ENCODE measurements around a stretch of chr6.

DNA sequence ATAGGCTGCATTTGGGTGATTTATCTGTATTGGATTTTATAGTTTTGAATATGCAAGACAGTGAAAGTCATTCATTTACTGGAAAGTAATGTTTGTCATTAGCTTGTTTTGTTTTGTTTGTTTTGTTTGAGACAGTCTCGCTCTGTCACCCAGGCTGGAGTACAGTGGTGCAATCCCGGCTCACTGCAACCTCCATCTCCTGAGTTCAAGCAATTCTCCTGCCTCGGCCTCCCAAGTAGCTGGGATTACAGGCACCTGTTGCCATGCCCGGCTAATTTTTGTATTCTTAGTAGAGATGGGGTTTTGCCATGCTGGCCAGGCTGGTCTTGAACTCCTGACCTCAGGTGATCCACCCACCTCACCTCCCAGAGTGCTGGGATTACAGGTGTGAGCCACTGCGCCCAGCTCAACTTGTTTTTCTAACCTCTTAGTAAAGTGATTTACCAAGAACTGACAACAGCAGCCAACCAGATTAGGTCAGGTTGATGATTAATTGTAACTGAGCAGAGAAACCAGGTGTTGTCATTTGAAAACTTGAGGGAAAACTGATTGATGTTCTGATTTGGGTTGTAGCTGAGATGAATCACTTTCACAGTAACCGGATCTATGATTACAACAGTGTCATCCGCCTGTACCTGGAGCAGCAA is 41.2 kb upstream of the SYNJ2 start:
- RRBS = no CpG with 5 or more reads among the region's 7 CpGs

- RRBS = no CpG with 5 or more reads among the region's 10 CpGs
Observed at GRCh38 chr6:157947784-157948586, 33.7 kb upstream of the SYNJ2 start.

- RRBS = 74% methylated on average over 3 of the region's 37 CpGs
Observed at GRCh38 chr6:157954074-157955331, 27.2 kb upstream of the SYNJ2 start.

DNA sequence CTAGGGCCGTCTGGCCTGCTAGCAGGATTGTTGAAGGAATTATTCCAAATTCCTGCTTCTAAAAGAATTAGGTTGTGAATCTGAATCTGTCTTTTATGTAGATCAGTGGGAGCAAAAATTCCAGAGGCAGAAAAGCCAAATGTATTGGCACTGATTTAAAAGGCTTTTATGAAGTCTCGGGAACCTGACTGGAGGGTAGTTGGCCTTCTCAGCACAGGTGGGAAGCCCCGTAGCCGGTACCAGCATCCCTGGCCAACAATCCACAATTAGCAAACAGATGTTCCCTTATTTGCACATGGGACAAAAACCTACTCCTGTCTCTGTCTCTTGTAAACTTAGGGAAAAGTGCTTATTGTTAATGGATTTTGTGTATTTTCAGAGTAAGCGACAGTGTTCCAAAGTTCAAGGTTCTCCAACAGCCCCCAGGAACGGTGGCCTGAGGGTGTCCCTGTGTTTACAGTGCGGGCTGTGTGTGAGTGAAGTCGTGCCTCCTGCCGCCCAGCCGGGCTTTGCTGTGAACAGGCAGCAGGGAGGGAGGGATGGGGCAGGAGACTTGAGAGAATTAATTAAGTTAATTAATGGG is 3.7 kb downstream of the SYNJ2 start:
- RRBS = no CpG with 5 or more reads among the region's 10 CpGs

DNA sequence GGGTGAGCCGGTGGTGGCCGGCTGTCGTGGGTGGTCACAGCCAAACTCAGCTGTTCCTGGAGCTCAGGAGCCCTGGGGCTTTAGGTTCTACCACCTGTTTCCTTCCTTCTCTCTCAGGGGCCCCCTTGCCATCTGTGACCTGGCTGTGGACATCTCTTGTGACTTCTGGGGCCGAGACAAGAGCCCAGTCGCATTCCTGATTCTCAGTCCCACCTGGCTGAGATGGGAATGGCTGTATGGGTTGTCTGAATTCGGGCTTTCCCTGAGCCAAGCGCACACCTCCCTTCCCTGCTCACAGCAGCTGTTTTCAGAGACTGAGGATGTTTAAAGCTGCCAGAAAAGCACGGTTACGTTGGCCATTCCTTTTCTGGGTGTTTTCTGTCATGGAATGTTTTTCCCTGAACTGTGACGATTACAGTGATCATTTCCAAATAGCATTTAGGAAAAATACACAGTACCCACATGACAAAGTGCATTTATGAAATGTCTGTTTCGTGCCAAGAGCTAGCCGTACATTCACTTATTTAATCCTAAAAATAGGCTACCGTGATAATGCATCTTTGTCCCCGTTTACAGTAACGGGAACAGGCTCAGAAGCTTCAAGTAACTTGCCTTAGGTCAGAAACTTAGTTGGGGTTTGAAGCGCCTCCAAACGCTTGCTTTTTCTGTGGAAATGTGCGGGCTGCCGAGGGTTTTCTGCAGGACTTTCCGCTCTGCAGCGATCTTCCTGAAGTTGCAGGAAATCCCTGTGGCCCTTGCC is 36.7 kb downstream of the SYNJ2 start:
- RRBS = no CpG with 5 or more reads among the region's 21 CpGs

DNA sequence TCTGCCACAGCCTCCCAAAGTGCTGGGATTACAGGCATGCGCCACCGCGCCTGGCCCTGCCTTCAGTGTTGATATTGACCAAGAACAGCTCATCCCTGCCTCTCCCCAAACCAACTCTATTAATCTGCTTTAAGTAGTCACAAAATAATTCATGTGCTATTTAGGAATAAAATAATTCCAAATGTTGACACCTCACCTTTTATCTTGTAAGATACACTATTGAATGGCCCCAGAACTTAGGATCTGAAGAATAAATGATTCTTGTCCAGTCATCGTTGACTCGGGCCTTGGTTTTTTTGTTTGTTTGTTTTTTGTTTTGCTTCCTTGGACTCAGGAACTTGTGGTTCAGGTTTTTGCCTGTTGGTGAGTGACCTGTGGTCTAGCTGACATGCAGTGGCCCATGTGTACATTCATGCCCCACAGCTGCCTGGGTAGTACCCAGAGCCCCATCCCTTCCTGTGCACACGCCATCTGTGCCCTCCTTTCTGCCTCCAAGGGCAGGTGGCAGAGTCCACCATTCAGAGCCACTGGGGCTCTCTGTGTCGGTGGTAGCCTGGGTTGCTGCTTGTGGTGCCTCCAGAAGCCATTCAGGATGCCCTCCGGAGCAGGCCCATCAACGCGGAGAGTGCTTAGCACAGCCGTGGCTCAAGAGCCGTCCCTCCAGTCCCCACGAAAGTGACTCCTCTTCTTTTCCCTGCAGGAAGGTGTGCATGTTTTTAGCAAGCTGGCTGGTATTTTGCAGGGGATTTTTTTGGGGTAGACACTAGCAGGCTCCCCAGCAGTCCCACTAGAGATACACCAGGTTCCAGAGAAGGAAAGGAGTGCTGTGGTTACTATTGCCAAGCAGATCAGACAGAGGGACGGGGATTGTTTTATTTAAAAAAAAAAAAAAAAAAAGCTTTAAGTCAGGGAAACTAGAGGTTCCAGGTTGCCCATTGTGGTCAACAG is 85.9 kb downstream of the SYNJ2 start:
- RRBS = no CpG with 5 or more reads among the region's 14 CpGs

DNA sequence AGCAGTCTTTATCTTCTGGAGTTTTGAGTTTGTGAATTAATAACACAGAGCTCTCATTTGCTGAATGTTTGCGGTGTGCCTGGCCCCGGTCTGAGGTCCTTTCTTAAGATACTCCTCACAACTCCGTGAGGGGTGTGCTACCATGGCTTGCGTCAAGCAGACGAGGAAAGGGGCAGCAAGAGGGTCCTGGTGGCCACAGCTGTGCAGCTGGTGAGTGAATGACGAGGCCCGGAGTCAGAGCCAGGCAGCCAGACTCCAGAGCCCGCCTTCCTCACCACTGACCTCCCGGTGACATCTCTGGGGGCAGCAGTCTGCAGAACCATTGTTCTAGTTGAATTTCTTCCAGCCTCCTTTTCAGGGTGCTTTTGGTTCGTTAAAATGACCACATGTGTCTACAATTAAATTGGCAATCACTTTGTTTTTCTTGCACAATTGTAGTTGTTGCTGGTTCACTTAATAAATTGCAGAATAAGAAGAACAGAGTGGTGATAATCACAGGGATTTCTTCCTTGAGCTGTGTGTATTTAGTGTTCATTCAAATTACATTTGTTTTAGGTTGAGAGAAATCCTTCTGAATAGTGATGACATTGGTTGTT is 96.3 kb downstream of the TULP4 start:
- RRBS = 3% methylated on average over 3 of the region's 10 CpGs

- RRBS = no CpG with 5 or more reads among the region's 10 CpGs
Observed at GRCh38 chr6:158632057-158632988, 12.2 kb downstream of the DYNLT1 start.

DNA sequence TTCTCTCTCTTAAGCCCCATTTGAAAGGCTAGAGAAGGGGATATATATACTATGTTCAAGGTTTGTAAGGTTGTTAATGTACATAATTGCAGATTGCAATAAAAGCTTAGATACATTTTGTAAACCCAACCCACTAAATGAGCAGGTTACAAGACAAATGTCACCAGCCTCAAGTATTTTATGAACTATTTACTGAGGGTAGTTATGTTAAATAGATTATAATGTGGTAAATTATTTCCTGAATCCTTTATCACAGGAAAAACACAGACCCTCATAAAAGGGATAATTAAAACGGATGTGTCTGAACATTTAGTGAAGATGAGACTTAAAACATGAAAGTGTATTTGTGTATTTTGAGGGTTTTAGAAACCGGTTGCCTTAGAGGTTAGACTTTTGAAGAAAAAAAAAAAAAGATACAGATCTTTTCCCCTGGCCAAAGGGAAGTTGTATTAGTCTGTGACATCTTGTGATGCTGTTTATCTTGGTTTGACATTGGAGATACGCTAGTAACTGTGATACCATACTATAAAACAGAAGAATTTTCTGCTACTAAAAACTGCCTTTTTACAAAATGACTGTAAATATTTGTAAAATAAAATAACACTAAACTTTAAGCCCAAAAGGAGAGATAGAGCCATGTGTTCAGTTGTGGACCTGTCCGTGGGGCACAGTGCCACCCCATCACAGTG is 9.8 kb downstream of the DYNLT1 start:
- RRBS = no CpG with 5 or more reads among the region's 4 CpGs

- RRBS = no CpG with 5 or more reads among the region's 6 CpGs
Observed at GRCh38 chr6:158650354-158650871, 559 bp downstream of the SYTL3 start.

- RRBS = no CpG with 5 or more reads among the region's 19 CpGs
Observed at GRCh38 chr6:158720273-158721157, 70.7 kb downstream of the SYTL3 start.

GRCh38 chr6:158815088-158815767 is 3.9 kb downstream of the EZR start:
- RRBS = no CpG with 5 or more reads among the region's 6 CpGs

DNA sequence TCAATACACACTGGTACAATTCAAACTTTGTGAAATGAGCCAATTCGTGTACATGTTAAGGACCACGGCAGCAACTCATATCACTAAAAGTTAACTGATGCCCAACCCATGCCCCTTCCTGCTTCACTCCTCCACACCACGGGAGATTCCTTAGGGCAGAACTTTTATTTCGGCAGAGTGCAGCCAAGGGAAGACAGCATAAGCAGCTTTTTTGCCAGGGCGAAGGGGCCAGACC is 942 bp downstream of the RSPH3 start:
- RRBS = no CpG with 5 or more reads among the region's 5 CpGs

GRCh38 chr6:159000379-159000628 is 302 bp upstream of the RSPH3 start:
- RRBS = no CpG with 5 or more reads among the region's 5 CpGs

DNA sequence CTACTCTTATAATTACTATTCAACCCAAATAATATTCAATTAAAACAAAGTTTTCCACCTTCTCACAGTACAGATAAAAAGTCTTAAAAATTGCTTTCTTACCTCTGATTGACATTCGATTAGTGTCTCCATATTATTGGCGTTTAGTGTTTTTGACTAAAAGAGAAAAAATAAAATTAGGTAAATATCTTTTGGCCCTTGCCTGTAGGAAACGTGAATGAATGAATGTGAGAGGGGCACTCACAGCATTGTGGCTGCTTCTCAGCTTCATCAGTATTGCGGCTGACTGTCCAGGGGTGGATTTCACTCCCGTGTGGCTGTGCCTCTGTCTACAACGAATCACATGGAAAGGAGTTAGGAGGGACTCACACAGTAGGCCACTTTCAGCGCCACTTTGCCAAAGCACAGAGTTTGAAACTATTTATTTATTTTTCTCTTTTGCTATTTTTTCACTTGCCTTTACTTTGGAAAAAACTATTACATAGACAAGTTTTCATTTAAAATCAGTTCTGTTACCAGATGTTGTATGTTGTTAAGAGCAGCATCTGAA is 840 bp downstream of the TAGAP start:
- RRBS = no CpG with 5 or more reads among the region's 7 CpGs

DNA sequence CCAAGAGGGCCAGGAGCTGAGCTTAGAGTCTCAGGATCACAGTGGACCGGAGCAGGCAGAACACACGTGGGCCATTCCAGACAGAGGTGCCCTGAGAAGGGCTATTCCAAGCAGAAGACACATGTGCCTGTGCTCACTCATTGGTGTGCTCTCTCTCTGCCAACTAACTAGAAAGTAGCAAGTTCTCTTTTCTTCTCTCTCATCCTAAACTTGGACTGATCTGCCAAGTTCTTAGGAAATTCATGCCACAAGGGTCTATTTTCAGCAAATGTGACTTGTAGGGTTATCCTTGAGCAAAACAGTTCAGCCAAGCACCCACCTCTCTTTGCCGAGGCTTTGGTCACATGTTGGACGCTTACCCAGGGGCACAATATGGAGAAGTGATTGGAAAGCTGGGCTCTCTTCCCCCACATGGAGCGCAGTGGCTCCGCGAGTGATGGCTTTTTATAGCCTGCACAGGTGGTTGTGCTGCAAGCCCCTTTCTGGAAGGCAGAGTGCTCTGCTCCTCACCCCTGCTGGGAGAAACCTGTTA is 47.8 kb upstream of the FNDC1 start:
- RRBS = no CpG with 5 or more reads among the region's 7 CpGs

- RRBS = no CpG with 5 or more reads among the region's 7 CpGs
Observed at GRCh38 chr6:159655515-159655962, 37.5 kb downstream of the SOD2 start.

GRCh38 chr6:159688986-159689628 is 3.9 kb downstream of the SOD2 start:
- RRBS = no CpG with 5 or more reads among the region's 6 CpGs

GRCh38 chr6:159716765-159717260 is 10.5 kb upstream of the WTAP start:
- RRBS = no CpG with 5 or more reads among the region's 1 CpG

- RRBS = no CpG with 5 or more reads among the region's 3 CpGs
Observed at GRCh38 chr6:159717520-159718510, 9.5 kb upstream of the WTAP start.